Ureter (tissue), 1 donor: ENCODE measurements around a stretch of chr10.

GRCh38 chr10:72066660-72067356, 21.5 kb downstream of the SPOCK2 start:
- PRO-cap = no peak

- PRO-cap = no peak
Measured at GRCh38 chr10:72098445-72099009, 10.2 kb upstream of the SPOCK2 start.

DNA sequence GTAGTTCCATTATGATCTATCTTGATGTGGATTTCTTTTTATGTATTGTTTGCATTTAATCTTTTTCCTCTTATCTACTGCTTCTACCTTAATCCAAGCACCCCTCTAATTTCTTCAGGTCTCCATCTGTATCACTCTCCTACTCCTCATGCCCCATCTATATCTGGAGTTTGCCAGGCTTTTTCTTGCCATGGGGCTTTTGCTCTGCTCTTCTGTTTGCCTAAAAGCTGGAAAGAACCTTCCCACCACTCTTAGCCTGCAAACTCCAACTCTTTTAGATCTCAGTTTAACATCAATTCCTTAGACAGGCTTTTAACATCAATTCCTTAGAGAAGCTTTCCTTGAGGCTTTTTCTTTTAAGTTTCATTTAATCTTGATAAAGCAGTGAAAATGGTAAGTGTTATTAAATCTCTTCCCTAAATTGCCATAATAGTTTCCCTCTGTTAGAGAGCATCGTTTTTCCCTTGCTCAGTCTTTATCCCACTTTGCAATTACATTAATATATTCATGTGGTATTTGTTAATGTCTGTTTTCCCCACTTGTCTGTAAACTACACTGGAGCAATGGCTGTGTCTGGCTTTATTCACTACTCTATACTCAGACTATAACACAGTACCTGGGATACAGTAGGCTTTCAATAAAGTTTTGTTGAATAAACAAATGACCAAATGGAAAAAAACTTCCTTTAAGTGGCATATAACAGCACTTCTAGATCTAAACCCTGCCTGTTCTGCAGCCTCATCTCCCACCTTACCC, 57.0 kb upstream of the SPOCK2 start:
- PRO-cap = no peak

GRCh38 chr10:72243717-72244315, 27.7 kb upstream of the ASCC1 start:
- PRO-cap = no peak

GRCh38 chr10:72273222-72273887, 369 bp upstream of the DDIT4 start:
- PRO-cap = bidirectional peak, plus-strand start at chr10:72273924, minus-strand start at chr10:72273666

- PRO-cap = no peak
Measured at GRCh38 chr10:72309305-72310115, 35.8 kb downstream of the DDIT4 start.

DNA sequence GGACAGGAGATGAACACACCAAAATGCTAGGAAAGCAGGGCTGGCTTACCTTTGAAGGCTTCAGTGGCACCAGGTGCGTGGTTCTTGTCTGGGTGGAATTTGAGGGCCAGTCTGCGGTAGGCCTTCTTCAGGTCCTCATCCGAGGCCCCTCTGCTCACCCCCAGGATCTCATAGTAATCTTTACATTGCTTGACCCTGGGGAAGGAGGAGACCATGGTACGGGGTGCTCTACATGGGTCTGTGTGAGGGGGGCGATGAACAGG, 11.5 kb downstream of the DNAJB12 start:
- PRO-cap = no peak

DNA sequence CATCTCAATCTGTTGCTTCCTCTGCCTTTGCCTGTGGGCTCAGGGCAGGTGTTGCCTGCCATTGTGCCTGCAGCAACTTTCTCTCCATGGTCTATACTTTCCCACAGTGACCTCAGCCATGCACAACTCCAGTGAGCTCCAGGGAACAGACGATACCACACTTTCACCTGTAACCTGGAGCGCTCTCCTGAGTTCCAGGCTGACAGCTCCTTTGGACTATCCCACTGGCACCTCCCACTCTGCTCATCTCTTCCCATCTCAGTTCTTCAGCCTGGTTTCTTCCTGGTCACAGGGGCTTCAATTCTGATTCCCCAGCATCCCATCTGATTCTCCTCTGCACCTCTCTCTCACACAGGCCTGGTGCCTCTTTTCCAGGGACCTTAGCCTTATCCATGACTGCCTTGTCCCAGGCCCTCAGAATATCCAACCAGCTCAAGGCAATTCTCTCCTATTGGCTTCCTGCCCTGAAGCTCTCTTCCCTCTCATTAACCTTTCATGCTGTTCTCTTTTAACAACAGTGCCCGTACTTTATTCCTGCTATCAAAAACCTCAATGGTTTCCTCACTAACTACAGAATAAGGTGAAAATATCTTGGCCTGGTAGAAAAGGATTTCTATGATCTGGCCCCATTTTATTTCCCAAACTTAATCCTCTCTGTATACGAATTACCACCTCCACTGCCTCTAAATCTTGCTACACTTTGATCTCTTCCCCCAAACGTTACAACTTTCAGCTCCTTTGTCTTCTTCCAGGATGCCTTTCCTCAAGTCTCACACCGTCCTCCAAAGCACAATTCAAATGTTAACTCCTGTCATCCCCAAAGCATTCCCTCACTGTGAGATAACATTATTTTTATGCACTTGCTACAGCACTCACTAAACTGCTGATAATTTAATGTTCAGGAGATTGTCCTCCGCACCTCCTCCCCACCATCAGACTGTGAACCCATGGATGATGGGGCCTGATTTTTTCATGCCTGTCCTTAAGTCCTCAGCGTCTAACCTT, 2.8 kb downstream of the DNAJB12 start:
- PRO-cap = no peak

GRCh38 chr10:72353250-72353934, 1.3 kb downstream of the DNAJB12 start:
- PRO-cap = no peak

DNA sequence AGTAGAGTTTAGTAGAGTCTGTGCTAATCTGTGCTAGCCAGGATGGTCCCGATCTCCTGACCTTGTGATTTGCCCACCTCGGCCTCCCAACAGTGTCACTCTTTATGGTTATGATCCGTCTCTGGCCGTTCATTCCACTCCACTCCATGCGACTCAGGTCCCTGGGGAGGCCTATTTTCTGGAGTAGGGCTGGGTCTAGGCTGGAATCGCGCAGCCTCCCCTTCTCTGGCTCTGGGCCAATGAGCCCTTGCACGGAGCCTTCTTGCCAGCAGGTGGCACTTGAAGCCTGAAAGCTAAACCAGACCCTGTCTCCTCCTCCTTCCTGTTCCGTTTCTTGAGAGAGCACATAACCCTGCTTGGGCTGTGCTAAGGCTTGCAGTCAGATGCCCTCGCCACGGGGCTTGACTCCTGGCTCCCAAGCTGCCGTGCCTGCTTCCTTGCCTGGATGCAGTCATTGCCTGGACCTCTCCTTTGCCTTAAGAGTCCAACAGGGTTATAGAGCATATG, 9.5 kb upstream of the DNAJB12 start:
- PRO-cap = no peak

- PRO-cap = no peak
Measured at GRCh38 chr10:72693039-72693199, 976 bp downstream of the MCU start.

DNA sequence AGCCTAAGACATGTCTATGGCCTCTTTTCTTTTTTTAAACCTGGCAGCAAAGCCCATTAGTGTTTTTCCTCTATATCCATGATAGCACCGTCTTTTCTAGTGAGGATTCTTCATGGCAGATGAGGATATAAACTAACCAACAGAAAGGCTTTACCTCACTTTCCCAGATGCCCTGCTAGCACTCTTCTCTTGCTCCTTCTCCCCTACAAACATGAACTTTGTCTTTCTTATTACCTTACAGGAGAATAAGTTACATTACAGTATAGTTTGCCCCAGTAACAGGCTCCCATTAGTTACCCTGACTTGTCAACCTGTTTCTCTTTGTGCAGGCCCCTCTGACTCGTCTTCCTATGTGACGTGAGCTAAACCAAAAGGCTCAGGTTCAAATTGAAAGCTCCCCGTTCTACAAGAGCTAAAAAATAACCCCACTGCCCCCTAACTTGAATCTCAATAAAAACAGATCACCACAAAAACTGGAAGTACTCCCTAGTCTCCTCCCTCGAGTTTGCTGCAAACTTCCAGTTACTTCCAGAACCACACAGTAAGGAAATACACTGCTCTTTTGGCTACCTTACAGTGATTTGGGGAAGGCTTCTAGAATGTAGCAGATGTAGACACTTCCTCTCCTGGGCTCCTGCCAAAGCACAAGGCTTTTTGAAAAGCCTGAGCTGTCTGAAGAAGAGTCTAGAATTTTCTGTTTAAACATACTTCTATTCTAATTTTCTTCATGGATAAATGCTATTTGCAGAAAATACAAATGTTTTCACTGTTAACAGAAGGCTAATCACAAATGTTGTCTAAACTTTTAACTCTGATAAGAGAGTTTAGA, 20.0 kb downstream of the P4HA1 start:
- PRO-cap = unidirectional peak, minus-strand start at position 452 of the sequence

- PRO-cap = no peak
Measured at GRCh38 chr10:73119318-73120382, 9.4 kb downstream of the NUDT13 start.

DNA sequence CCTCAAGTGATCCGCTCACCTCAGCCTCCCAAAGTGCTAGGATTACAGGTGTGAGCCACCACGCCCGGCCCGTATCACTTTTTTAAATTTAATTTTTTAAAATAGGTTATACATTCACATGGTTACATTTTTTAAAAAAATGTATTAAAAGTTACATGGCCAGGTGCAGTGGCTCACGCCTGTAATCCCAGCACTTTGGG, 10.6 kb downstream of the ECD start:
- PRO-cap = no peak

DNA sequence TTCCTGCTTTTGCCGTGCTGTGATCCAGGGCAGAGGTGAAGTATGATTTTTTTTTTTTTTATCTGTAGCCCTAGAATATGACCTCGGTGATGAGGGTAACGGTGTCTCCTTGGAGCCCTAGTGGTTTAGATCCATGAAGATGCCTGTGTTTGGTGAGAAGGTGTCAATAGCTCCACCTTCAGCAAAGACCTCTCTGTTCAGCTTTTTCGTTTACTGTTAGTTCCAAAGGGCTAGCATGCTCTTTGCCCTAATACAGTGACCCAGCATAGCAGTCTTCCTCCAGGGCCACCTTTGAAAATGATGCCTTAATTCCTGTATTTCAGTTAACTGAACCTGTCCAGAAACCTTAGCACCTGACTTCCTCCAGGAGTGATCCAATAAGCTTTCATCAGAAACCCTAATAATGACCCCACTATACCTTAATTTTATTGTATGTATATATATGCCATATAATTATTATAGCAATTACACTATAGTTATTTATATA, 819 bp upstream of the MRPS16 start:
- PRO-cap = no peak

GRCh38 chr10:73477887-73478869, 17.6 kb downstream of the PPP3CB start:
- PRO-cap = no peak

DNA sequence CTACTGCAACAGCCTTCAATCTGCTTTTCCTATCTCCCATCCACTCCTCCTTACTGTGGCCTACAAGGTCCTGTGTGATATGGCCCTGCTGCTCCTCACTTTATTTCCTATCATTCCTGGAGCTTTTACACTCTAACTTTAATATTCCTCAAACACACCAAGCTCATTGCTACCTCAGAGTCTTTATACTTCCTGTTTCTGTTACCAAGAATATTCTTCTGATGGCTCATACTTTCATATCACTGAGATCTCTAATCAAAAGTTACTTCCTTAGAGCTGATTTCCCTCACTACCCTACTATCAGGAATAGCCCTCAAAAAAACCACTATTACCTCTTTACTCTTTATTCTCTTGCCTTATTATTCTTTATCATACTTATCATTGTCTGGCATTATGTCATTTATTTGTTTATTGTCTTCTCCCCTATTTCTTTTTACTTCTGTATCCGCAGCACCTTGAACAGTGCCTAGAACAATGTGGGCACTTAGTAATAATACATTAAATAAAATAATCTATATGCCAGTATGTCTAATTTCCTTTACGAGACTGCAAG, 5.9 kb upstream of the PPP3CB start:
- PRO-cap = no peak

GRCh38 chr10:73517228-73518134, 21.7 kb upstream of the PPP3CB start:
- PRO-cap = no peak

DNA sequence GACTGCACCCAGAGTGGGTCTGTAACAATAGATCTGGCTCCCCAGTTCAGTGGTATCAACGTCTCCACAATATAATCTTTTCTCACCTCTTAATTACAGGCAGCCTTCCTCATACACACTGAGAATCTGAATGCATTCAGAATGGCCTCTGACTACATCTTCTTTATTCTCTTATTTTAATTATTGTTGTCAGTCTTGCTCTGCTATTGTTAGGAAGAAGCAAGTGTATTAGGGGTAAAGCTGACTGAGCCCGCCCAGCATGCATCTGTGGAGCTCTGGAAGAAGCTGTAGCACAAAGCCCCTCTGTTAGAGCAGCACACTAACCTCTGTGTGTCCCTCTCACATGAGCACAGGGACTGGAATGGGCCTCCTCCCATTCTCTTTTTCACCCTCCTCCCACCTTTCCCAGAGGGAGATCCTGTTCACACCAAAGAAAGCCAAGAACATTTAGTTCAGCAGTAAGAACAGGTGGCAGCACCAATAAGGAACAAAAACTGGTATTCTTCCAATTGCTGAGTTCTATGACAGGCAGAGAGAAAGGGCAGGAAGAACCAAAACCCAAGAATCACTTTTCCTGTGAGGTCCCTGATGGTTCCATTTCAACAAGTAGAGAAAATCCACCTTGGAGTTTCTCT, 37.9 kb downstream of the USP54 start:
- PRO-cap = no peak

- PRO-cap = no peak
Measured at GRCh38 chr10:73768561-73769533, 3.2 kb upstream of the FUT11 start.